Hair follicle dermal papilla cell (primary cell): ENCODE data around the genes COA7, DIO1 and CDCP2.

DNA sequence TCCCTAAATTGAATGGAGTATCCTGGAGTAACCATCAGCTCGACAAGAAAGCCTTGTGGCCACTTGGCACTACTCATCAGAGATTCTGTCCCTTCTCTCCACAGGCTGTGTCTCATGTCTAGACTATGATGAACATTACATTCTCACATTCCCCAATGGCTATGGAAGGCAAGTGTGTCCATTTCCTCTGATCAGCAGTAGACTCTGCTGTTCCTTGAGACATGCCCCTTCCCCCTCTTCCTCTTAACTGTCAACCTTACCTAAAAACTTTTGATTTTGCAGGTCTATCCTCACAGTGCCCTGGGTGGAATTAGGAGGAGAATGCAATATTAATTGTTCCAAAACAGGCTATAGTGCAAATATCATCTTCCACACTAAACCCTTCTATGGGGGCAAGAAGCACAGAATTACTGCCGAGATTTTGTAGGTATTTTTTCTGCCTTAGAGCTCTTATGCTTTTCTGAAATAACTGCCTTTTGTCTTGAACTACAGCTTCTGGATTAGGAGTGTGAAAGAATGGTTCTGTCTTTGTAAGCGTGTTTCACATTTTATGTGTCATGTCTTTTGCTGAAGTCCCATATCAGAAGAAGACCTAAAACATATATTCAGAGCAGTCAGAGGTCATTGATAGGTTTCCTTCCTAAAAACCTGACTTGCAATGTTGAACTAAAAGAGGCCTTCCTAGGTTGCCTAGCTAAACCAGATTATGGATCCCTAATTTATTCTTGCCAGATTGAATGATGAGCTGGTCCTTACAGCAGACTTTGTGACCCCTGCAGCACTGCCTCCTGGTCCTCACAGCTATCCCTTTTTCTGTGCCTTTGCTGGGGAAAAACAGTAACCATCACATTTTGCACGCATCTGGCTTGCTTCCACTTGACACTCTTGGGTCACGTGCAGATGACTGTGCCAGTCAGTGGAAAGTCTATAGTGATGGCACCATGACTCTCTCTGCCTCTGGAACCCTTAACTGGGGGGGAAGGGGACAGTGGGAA is 94.1 kb downstream of the NRDC start:
- CAGE, long polyA plus RNA: no peak

GRCh38 chr1:52411054-52411274 is 6.6 kb downstream of the PRPF38A start:
- CAGE, long polyA plus RNA: no peak

- CAGE, long polyA plus RNA: no peak
Observed at GRCh38 chr1:52633915-52634570, 1.1 kb downstream of the SHISAL2A start.

- CAGE, long polyA plus RNA: no peak
Observed at GRCh38 chr1:52697823-52698687, at the start of gene COA7. TSS of gene COA7 (minus strand) at chr1:52698347.

DNA sequence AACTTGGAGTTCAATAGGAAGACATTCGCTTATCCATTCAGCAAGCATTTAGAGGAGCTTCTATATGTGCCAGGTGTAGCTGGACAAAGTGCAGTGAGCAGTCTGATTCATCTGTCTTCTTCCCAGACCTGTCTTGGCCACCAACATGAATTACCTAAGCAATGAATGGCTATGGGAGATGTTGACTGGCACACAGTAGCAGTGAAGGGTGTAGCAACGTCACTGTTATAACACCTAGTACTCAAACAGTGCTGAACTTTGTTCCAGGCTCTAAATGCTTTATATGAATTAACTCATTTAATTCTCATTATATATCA is 499 bp upstream of the COA7 start:
- CAGE, long polyA plus RNA: no peak

- CAGE, long polyA plus RNA: no peak
Observed at GRCh38 chr1:52707237-52707699, 9.1 kb upstream of the COA7 start.

GRCh38 chr1:52913002-52913464 is 8.5 kb downstream of the ECHDC2 start:
- CAGE, long polyA plus RNA: no peak

GRCh38 chr1:52920570-52921312 is 799 bp downstream of the ECHDC2 start:
- CAGE, long polyA plus RNA: no peak

DNA sequence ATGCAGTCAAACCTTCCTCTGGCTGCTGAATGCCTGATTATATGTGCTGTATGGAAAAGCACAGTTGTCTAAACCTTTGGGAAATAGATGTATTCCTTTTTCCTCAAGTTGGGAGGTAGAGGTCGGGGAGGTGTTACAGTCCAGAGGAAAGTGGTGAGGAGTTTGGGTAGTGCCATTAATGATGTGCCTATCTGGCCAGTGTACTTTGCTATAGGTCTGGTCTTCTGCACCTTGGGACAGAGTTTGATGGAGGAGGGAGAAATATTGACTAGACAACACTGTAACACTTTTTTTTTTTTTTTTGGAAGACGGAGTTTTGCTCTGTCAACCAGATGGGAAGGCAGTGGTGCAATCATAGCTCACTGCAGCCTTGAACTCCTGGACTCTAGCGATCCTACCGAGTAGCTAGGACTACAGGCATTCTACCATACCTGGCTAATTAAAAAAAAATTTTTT is 1.9 kb downstream of the SCP2 start:
- CAGE, long polyA plus RNA: no peak

GRCh38 chr1:53073570-53074527 is 11.8 kb downstream of the PODN start:
- CAGE, long polyA plus RNA: no peak

DNA sequence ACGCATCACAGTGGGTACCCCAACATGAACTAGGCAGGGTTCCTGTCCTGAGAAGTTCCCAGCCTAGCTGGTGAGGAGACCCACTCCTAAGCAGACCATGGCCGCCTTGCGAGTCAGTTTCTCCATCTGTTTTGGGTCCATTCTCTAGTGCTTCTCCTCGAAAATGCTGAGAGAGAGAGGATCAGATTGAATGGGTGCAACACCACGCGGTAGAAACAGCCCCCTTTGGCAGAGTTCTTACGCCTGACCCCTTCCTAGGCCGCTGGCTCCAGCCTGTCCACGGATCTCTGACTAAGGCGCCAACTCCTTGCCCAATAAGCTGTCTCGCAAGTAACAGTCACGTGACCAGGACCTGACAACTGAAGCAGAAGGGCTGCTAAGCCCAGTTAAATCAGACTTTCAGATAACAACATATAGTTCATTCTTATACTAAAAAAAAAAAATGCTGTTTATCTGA is 7.2 kb downstream of the SLC1A7 start:
- CAGE, long polyA plus RNA: no peak

DNA sequence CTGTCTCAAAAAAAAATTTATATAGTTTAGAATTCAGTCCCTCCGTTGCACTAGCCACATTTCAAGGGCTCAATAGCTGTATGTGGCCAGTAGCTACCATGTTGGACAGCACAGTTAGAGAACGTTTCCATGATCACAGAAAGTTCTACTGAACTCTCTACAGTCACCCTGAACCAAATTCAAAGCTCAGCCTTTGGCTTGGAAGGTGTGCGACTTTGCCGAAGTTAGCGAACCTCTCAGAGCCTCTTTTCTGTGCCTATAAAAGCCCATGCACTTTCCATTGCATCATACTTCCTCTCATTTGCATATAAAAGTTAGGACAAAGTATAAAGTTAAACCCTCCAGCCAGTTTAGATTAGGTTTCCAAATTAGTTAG is 4.7 kb upstream of the SLC1A7 start:
- CAGE, long polyA plus RNA: no peak

GRCh38 chr1:53183244-53183965 is 13.2 kb upstream of the CPT2 start:
- CAGE, long polyA plus RNA: no peak

GRCh38 chr1:53367867-53368483 is 40.1 kb upstream of the LRP8 start:
- CAGE, long polyA plus RNA: no peak

DNA sequence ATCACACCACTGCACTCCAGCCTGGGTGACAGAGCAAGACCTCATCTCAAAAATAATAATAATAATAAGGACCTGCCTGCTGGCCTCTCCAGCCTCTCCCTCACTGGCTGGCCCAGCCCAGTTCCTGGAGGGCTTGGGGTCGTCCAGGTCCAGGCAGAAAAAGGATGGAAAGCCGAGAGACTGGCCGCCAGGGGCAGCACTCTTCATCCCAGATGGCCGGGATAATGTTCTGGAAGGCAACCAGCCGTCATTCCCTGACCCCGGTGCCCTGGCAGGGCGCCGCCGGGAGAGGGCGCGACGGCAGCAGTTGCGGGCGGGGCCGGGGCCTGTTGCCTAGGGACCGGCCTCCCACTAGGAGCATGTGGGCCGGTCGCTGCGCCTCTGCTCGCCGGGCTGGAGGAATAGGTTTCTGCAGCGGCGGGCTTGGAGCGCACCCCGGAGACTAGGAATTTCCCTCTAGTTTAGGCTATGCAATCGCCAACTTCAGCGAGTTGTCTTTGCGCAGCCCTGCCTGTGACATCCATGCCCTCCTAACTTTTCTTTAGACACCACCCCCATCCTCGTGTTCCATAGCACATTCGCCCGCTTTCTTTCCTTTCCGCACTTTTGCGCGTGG is 10.9 kb downstream of the DMRTB1 start:
- CAGE, long polyA plus RNA: no peak

- CAGE, long polyA plus RNA: no peak
Observed at GRCh38 chr1:53529098-53529492, 69.9 kb downstream of the DMRTB1 start.

- CAGE, long polyA plus RNA: no peak
Observed at GRCh38 chr1:53893930-53894503, at the start of gene DIO1. TSS of gene DIO1 (plus strand) at chr1:53894187.

GRCh38 chr1:54054282-54054836 is 951 bp downstream of the TCEANC2 start:
- CAGE, long polyA plus RNA: no peak

GRCh38 chr1:54098675-54099171 is 45.3 kb downstream of the TCEANC2 start:
- CAGE, long polyA plus RNA: no peak

GRCh38 chr1:54152771-54153415 is at the start of gene CDCP2:
TSS of gene CDCP2 (minus strand) at chr1:54153000.
- CAGE, long polyA plus RNA: no peak